Breast (tissue), 4 donors: ENCODE results near the gene CPXM2.

DNA sequence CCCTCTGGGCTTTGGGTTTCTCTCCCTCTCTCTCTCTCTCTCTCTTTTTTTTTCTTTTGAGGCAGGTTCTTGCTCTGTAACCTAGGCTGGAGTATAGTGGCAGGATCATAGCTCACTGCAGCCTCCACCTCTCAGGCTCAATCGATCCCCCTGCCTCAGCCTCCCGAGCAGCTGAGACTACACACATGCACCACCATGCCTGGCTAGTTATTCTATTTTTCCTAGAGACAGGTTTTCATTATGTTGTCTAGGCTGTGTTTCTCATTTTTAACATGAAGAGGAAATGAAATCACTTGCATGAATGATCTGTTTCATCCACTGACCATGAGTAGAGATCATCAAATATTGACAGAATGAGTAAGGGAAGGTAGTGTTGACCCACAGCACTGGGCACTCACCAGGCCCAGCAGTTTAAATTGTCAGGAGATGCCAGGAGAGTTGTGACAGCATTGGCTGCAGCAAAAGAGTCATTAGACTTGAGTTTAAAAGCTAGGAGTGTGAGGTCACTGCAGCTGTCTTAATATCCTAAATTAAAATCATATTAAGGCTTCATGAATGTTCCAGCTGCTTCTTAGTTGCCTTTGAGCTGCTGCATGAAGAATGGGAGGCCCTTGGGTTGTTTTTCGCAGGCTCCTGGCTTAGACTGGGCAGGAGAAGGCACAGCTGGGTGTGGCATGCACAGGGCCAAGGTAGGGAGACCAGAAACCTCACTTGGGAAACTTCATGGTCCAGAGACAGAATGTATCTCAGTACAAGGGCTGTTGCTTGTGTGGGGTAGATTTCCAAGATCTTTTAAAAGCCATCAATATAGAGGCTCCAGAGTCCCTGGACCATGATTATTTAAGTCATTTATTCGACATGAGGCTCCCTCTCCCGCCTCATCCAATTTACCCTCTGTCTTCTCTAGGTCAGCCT, 49.7 kb downstream of the BUB3 start:
- PRO-cap, 3 experiments, result no peak in any of the 3 experiments
- RRBS, result no CpG with 5 or more reads among the region's 5 CpGs

DNA sequence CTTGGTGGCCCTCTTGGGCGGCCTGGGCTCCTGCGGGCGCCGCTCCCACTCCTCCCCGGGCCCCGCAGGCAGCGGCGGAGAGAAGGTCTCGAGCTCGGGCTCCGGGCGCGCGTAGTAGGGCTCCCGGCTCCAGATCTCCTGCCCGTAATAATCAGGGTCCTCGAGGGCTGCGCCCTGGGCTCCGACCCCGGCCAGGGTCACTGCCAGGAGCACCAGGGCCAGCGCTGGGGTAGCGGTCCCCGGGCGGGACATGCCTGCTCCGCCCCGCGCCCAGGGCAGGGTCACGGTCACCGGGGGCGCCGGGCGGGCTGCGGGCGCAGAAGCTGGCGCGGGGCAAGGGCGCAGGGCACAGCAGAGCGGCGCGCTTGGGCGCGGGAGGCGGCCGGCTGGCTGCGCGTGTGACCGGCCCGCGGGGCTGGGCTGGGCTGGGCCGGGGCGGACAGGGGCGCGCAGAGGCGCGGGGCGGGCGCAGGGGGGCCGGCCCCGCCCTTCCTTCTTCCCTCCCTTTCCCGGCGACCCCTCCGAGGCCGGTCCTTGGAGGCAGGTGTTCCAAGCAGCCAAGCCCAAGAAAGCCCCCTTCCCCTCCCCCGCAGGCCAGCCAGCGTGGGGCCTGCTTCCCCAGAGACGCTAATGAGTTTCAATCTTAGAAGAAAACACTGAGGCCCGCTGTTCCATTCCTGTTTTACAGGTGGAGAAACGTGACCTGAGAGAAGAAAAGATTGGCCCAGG, at the start of gene CPXM2:
TSS of gene CPXM2 (minus strand) at position 400 of the 729 bp plus-strand sequence.
- PRO-cap, 3 experiments, result peak in 2 of 3 experiments; most common plus-strand start position 354 of the sequence (in 1); most common minus-strand start position 417 of the sequence (in 2)
- RRBS, result 6% methylated on average over 47 of the region's 68 CpGs

- PRO-cap, 3 experiments, result no peak in any of the 3 experiments
- RRBS, result 5% methylated on average over 8 of the region's 34 CpGs
These were observed 97.8 kb downstream of the CHST15 start for GRCh38 chr10:123995297-123996307.

DNA sequence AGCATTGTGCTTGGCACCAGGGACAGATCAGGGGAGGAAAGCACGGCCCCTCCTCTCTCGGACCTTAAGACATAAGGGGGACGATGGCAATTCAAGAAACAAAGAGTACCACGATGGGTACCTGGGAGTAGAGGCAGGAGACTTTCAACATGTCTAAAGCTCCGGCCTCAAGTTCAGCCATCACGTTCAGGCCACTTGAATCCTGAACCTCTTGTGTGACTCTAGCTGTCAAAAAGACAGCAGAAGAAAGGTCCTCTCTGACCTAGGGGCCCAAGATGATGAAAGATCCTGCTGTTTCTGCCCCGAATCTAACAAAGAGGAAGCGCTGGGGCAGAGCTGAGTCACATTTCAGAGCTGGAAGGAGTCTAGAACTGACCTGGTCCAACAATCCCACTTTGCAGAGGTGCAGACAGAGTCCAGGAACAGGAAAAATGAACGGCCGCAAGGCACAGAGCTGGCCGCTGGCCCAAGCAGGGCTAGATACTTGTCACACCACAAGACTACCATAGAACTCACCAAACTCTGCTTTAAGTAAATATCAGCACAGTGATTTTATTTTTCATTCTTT, 53.0 kb downstream of the CHST15 start:
- PRO-cap, 3 experiments, result no peak in any of the 3 experiments
- RRBS, result no CpG with 5 or more reads among the region's 11 CpGs

- PRO-cap, 3 experiments, result no peak in any of the 3 experiments
- RRBS, result no CpG with 5 or more reads among the region's 16 CpGs
These were observed 6.1 kb downstream of the CHST15 start for GRCh38 chr10:124087095-124087958.

DNA sequence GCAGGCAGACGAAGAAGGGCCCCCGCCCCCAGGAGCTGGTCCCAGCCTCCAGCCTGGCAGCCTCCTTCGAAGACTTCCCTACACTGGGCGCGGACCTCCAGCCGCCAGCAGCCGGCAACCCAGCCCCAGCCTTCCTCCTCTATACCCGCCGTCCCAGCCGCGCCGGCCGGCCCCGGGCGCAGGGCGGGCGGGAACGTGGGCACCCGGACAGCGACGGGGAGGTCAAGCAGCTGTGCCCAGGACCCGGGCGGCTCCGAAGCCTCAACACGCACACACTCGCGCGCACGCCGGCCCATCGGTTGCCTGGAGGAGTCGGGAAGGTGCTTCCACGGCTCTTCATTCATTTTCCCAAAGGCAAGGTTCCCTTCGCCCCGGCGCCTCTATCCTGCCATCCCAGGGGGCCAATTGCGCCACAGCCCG, 1.6 kb downstream of the CHST15 start:
- PRO-cap, 3 experiments, result peak in 1 of 3 experiments; most common plus-strand start position 81 of the sequence (in 1); most common minus-strand start position 65 of the sequence (in 1)
- RRBS, result 4% methylated on average over 23 of the region's 38 CpGs

GRCh38 chr10:124092160-124093149, 943 bp downstream of the CHST15 start:
- PRO-cap, 3 experiments, result peak in 3 of 3 experiments; most common plus-strand start chr10:124092803 (in 3); most common minus-strand start chr10:124092414 (in 3)
- RRBS, result 1% methylated on average over 55 of the region's 114 CpGs

DNA sequence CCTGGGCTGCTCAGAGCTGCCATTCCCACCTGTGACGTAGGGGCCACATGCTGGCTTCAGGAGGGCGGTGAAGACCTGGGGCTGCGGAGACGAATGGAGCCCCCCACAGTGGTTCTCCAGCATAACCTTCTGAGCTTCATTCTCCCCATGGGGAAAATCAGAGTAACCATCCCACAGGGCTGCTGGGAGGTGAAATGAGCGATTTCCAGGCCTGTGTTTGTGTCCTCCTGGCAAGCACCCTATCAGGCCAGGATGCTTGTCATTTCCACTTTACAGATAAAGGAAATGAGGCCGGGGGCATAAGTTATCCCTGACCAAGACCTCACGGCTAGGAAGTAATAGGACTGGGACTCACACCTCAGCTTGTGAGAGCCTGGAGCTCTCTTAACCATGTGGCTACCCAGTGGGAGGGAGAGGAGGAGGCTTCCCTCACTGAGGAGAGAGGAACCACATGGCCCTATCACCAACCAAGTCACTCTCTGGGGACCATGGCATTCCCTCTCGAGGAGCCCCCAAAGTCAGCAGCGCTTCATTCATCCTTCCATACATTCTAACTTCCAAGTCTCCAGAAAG, 127.8 kb upstream of the CHST15 start:
- PRO-cap, 3 experiments, result no peak in any of the 3 experiments
- RRBS, result no CpG with 5 or more reads among the region's 9 CpGs

DNA sequence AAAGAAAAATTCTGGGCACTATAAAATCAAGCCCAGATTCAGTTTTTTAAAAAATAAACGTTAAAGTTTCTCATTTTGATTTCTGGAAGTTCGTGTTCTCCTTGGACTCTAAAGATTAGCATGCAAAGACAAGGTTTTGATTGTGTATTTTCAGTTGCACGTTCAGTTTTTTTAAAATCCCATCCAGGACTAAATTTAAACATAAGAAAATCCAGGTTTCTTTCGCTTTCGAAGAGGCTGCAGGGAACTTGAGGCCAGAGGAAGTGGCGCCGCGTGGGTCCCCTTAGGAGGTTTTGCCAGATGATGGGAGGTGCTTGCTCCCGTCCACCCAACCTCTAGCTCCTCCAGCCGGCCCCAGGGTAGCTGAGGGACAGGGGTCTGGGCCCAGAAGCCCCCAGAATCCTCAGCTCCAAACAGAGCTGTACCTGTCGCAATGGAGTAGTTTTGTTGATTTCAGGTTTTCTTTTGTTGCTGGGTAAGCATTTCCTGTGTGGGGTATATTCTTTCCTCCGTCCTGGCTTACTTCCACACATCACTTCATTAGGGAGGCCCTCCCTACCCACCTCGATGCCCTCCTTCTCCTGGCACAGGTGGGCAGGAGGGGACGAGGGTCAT, 32.4 kb downstream of the LHPP start:
- PRO-cap, 3 experiments, result no peak in any of the 3 experiments
- RRBS, result no CpG with 5 or more reads among the region's 14 CpGs

DNA sequence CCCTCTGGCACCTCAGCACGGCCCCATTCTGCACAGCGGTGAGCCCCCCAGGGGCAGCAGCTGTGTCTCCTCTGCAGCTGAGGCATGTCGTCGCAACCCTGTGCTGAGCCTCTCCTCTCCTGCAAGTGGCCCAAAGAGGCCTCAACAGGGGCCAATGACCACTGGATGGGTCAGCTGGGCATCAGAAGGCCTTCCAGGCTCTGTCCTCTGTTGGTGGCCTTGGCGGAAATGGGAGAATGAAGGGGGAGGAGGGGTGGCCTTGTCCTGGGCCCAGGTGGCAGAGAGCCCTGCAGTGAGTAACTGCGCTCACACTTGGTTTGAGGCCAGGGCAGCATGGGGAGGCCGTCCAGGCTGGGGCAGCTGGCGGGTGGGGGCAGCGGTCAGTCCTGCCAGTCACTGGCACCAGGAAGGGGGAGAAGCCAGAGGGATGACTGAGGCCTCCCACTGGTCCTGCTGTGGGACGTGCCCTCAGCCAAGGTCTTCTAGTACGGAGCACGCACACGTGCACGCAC, 59.8 kb downstream of the LHPP start:
- PRO-cap, 3 experiments, result no peak in any of the 3 experiments
- RRBS, result no CpG with 5 or more reads among the region's 14 CpGs

GRCh38 chr10:124677083-124677822, 66.9 kb downstream of the FAM53B start:
- PRO-cap, 3 experiments, result no peak in any of the 3 experiments
- RRBS, result no CpG with 5 or more reads among the region's 15 CpGs

DNA sequence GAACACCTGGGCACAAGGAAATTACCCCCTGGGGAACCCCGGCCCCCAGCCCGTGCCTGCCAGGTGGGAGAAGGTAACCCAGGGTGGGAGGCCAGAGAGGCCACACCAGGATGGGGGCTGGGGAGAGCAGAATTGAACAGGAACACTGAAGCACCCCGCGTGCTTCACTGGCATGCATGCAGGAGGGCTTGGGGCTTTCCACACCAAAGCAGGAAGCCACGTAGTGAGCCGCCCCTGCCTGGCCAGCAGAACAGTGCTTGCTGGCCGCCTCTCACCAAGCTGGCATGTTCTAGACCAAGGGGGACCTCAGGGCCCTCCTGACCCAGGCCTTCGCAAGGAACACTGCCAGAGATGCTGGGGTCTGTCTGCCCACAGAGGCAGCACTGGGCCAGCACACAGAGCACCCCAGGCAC, 46.0 kb downstream of the FAM53B start:
- PRO-cap, 3 experiments, result no peak in any of the 3 experiments
- RRBS, result no CpG with 5 or more reads among the region's 8 CpGs

DNA sequence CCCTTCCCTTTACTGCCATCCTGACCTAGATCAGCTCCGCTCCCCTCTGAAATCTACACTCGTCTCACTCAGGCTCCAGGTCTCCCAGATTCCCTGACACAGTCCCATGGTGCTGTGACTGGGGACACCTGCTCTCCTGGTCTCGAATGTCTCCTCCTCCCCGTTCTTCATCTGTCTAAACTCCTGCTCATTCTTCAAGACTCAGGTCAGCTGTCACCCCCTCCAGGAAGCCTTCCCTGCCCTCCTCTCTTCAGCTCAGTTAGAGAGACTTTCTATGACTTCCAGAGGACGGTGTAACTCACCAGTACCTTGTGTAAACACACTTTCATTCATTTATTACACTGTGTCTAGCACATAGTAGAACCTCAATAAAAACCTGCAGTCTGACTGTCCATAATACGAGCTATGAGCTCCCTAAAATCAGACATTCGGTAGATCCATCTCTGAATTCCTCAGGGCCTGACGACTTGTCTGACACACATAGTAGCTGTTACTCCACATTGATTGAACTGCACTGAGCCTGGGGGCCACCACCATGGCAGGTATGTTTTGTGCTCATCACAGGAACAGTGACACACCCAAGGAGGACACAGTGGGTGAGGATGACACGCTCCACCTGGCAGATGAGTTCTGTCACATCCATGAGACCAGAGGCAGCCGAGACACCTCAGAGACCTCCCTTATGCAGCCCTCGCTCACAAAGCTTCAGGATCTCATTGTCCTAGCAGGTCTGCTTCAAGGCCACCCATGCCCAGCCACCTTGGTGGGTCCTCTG, 10.2 kb downstream of the FAM53B start:
- PRO-cap, 3 experiments, result no peak in any of the 3 experiments
- RRBS, result no CpG with 5 or more reads among the region's 11 CpGs

- PRO-cap, 3 experiments, result no peak in any of the 3 experiments
- RRBS, result no CpG with 5 or more reads among the region's 2 CpGs
These were observed 3.0 kb upstream of the FAM53B start for GRCh38 chr10:124747172-124747495.

GRCh38 chr10:124999284-125000553, 28.2 kb downstream of the CTBP2 start:
- PRO-cap, 3 experiments, result peak in 1 of 3 experiments; most common plus-strand start chr10:124999852 (in 1); most common minus-strand start chr10:125000481 (in 1)
- RRBS, result 42% methylated on average over 7 of the region's 39 CpGs

GRCh38 chr10:125000928-125001852, 26.7 kb downstream of the CTBP2 start:
- PRO-cap, 3 experiments, result peak in 3 of 3 experiments; most common plus-strand start chr10:125001522 (in 3); most common minus-strand start chr10:125001320 (in 1)
- RRBS, result 60% methylated on average over 2 of the region's 24 CpGs

DNA sequence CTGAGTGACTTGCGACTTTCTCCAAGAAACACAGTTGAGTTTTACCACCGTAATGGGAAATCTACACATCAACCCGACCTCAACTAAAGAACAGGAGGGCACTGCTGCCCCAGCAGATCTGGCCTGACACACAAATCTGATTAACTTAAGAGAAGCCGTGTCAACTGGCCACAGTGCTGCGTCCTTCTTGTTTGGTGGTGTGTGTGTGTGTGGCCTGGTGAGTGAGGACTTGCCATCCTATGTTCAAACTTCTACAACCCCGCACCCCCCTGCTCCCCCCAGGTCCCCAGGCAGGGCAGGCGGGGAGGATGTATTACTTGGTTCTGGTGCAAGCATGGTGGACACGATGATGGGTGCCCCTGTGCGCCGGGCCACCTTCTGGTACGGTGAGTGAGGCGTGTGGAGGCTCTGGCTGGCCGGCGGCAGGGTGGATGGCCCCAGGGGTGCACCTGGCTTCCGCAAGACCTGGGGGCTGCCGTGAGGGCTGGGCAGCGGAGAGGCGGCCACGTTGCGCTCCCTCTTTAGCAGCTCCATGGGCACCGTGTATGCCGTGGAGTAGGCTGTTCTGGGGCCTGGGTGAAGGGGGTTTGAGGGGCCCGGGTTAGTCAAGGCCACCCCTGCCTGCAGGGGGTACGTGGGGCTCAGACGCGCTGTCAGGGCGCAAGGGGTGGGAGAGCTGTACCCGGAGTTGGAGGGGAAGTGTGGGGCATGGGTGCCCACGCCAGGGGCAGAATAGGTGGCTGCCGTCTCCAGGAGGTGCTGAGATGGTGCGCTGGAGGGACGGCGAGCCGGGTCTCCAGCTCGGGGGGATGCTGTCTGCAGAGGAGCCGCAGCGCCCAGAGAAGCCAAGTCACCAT, 1.9 kb downstream of the CTBP2 start:
- PRO-cap, 3 experiments, result no peak in any of the 3 experiments
- RRBS, result 93% methylated on average over 8 of the region's 37 CpGs

DNA sequence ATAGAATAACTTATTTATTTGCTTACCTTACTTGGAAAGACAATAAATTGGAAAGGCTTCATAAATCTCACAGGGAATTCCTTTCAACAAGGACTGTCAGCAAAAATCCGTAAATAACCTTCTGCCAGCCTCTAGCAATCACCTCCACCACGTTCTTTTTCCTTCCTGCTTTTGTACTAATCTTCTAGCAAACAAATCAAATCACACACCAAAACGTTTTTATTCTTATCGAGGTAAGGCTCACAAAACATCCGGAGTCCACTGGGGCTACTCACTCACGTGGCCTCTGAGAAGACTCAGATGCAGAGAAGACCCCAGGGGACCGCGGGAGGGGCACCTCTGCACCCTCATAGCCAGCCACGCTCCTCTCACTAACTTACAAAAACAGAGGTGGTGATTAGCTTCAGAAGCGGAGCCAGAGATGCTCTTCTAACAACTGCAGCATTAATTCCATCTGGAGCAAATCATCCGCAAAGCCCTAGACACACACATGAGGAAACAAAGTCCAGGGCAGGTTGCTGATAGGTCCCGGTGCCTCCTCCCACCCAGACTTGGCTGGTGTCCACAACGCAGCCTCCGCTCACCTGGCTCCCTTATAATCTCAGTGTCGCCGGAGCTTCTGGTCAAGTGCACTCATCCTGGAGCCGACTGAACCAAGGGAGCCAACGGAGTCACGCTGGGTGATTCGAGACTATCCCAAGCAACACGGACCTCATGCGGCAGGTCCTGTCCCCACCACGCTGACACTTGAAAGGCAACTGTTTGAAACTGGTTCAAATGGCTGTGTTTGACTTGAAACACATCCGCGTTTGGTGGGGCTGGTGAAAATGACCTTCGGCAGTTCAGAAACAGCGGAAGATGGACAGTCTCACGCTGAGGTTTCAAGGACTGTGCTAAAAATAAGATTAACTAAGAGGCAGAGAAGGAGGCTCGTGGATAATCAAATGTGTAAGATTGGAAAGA, 110.0 kb upstream of the CTBP2 start:
- PRO-cap, 3 experiments, result no peak in any of the 3 experiments
- RRBS, result 38% methylated on average over 4 of the region's 29 CpGs

- PRO-cap, 3 experiments, result peak in 3 of 3 experiments; most common plus-strand start chr10:125160656 (in 2); most common minus-strand start chr10:125160219 (in 2)
- RRBS, result 1% methylated on average over 18 of the region's 80 CpGs
These were observed 132.4 kb upstream of the CTBP2 start for GRCh38 chr10:125160077-125160783.

- PRO-cap, 3 experiments, result no peak in any of the 3 experiments
- RRBS, result no CpG with 5 or more reads among the region's 7 CpGs
These were observed 240.1 kb downstream of the TEX36 start for GRCh38 chr10:125442816-125443257.